Cardiac ventricle fibroblast (primary cell): ENCODE data around the gene TM4SF4.

DNA sequence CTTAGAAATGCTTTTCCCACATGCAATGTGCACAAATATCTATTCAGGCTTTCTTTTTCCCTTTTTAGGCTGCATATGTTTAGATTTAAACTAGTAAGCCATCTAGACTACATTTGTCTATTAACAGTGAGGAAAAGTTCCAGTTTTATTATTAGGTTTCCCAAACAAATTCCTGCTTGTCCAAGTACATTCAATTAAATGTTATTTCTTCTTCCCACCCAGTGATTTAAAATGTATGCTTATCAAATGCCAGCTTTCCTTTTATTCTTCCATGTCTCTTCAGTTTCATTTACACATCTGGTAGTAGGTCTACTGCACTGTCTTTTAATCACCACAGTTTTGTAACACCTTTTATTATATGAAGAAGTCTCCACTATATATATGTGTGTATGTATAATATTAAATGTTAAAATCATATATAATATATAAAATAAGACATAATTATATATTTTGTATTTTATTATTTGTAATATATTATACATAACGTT lies 1.7 kb downstream of the PLSCR4 start:
- RAMPAGE, long total RNA = no peak

DNA sequence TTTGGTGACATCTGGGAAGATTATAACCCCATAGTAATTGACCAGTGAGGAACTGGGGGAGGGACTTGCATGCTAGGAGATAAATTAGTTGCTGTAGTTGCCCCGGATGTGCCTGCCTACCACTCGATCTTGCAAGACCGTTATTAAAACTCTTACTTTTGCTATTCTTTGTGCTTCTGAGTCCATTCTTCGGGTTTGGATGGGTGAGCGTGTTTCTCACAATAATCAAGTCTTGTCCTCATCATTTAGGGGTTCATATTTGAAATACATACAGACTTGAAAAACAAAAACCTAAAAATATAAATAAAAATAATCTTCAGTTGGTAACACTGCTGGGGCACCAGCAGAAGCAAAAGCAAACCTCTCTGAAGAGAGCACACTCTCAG lies 88.7 kb upstream of the PLSCR4 start:
- RAMPAGE, long total RNA = no peak

DNA sequence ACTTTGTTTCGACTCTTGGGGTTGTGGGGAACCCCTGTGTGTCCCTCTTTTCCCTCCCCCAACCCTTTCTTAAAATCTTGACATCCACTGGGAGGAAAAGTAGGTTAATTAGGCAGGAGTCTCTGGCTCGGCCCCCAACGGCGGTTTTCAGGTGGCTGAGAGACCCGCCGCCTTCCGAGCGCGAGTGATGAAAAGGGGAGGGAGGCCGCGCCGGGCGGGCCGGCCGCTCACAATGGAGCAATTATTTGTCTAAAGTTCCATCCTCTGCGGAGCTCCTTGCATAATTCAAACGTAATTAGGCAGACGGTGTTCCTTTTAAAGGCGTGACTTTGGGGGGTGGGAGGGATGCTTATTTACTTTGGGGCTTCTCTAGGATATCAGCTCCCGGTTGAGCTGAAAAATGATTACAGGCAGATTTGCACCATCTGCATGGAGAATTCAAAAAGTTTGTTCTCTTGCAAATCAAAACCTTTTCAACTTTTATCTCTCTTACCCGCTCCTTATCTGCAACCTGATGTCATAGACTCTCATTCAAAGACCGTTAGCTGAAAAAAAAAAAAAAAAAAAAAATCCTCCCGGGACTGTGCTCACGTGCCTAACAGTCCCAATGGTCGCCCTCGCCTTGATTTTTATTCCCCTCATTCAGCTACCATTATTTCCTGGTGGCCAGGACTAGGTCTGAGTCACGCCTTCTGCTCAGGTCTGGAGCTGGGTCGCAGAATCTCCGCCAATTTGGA lies 51.5 kb downstream of the ZIC4 start:
- RAMPAGE, long total RNA = no peak

DNA sequence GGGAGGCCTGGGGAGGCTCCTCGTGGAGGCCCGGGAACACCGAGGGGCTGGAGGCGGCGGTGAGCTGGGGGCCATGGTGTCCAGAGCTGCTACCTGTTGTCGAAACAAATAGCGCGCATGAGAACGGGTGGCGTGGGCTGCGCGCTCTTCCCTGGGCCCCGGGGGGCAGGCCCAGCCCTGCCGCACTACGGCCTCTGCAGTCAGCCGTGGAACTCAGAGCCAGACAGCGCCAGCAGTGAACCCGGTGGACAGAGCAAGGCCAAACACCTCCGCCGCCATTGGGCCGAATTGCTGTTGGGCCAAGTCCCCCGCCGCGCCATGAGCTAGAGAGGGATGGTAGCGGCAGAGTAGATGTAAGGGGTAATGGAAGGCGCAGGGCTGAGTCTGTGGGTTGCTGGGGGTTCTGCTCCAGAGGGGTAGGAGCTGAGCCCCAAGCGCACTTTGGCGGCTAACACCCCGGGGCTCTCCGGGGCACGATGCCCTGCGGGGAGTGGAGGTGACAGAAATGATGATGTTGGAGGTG lies 9.9 kb downstream of the ZIC4 start:
- RAMPAGE, long total RNA = no peak

DNA sequence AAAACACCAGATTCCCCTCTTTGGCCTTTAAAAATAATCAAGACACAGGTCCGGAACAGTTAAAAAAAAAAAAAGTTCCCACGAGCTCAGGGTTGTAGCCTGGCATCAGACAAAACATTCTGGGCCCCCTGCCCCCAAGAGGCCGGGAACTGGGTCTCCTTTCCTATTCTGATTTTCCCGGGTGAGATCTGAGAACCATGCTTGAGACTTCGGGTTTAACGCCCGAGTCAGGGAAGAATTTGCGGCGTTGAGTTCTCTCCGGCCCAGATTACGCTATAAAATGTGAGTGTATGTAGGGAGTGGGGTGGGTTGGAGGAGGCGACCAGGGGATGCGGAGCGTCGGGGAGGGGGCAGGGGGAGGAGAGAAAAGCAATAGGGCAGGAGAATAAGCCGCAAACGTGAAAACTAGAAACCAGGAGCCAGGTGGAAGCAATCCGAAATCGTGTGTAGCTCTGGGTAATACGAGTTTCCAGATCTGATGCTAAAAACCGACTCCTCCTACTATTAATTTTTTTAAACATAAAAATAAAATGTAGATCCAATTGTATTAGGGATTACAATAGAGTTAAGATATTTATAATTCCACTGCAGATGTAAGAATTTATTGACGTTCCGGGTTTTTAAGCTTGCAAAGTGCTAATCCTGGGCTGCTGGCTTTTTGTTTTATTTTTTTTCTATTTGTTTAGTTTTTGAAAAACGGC lies 2.8 kb downstream of the ZIC1 start:
- RAMPAGE, long total RNA = no peak

DNA sequence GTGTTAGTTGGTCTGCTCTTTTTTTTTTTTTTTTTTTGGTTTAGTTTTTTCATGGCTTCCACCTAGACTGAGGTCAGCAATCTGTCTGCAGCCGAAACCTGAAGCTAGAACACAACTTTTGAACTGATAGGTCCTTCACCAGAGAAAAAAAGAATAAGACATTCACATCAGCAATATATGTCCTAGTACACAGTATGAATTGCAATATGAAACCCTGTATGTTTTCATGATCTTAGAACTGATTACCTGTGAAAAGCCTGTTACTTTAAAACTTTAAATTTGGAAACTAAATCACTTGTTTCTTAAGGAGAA lies 323.7 kb downstream of the ZIC1 start:
- RAMPAGE, long total RNA = no peak

DNA sequence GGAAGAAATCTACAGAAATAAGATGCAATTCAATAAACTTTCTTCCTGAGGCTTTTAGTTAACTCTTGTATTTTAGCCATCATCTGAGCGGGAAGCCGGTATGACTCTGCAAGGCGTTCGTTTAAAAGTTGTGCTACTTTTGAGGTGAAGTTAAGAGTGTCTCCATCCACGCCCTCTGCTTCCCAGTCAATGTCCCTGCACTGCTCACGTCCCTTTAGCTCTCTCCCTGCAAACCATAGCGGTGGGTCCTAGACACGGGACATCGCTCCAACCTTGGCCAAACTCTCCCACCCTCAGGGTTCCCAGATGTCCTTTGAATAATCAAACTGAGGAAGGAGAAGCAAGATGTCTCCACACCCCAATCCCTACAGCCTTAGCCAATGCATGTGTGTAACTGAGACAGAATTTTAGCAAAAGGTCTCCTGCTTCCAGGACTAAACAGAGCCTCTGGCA lies 726 bp downstream of the AGTR1 start:
- RAMPAGE, long total RNA = no peak

GRCh38 chr3:148946890-148947496 lies 44.3 kb upstream of the GYG1 start:
- RAMPAGE, long total RNA = no peak

- RAMPAGE, long total RNA = no peak
Measured at GRCh38 chr3:149198157-149198874, 23.3 kb downstream of the CP start.

DNA sequence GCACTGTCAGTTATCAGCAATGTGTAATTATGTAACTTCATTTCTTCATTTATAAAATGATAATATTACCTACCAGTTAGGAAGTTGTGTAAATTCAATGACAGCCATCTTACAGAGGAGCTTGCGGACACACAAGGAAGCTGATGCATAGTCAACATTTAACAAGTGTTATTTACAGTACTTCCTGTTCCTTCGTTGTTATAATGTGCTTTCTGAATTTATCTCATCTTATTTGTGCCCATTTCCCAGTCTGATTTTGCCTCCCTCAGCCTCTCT lies 55.6 kb upstream of the CP start:
- RAMPAGE, long total RNA = no peak

DNA sequence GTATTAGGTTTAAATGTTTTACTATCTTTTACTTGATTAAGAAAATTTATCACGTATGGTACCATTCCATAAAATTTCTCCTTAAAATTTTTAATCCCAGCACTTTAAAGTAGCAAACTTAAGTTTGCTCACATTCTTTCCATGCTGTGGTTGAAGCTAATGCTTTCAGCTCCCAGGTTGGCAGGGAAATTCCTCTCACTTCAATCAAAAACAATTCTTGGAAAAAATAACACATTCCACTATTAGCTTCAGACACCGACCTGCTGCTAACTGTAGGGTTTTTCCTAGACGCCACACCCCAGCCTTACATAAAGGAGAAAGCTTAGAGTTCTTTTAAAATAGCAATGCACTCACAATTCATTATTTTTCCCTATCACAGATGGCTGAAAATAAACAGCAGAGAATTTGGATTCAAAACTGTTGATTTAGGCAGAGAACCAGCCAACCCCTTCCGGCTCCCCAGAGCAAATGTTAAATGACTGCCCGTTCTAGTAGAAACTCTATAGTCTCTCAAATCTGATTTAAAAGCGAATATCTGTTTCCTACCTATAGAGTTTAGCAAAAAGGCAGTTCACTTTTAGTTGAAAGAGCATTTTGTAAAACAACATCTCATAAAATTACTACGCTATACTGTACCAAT lies 752 bp downstream of the TM4SF1 start:
- RAMPAGE, long total RNA = no peak

GRCh38 chr3:149474361-149474975 lies at the start of gene TM4SF4:
TSS of gene TM4SF4 (plus strand) at chr3:149474697.
- RAMPAGE, long total RNA = no peak

GRCh38 chr3:149542306-149542803 lies 67.9 kb downstream of the TM4SF4 start:
- RAMPAGE, long total RNA = no peak

DNA sequence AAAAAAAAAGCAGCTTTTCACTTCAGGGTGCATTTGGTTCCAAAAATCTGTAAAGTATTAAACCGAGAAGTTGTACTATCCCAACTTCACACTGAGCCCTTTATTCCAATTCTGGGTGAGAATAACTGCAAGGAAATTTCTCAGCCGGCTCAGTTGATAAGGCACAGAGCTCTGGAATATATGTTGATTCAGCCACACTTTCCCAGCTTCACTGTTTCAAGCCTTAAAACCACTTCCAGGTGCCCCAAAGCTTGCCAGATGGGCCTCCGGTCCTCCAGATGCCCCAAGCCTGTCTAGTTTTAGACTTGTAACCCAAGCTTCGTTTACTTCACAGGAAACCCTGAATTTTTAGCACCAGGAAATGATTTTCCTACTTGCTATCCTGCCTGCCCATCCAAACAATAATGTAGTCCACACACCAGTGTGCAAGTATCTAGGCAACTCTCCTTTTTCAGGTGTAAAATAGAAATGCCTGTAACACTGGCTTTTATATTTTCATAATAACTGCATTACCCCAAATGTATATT lies 79.6 kb downstream of the TM4SF4 start:
- RAMPAGE, long total RNA = no peak

DNA sequence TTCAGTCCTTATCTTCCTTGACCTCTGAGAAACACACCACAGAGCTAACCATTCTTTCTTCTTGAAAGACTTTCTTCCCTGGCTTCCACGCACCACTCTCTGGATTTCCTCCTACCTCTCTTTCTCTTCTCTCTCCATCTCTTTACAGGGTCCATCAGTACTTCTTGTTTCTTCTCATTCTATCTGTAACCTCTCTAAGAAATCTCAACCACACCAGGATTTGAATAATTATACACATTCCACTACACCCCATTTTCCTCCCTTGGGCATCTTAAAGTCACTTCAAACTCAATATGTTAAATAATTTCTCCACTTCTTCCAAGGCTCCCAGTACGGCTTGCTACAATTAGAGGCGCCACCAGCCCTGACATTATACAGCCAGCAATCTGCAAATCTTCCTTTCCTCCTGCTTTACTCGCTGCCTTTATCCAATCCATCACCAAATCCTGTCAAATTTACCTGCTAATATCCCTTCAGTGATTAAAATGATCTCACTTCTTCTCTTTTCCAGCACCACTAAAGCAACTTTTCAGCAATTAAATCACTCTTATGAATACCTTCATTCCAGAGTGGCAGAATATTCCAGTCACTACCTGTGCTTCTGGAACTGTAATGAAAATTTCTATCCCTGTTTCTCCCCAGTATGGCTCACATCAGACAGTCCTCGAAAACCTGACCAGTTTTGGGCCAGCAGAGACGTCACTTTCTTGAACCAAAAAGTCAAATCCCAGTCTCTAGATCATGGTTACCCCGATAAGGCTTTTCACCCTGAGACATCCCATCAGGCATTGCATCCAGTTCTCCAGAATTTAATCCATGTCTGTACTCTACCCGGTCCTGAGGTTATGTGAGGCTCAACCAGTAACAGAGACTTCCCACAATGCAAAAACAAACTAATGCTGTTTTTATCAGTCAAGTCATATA lies 13.8 kb downstream of the WWTR1 start:
- RAMPAGE, long total RNA = no peak

DNA sequence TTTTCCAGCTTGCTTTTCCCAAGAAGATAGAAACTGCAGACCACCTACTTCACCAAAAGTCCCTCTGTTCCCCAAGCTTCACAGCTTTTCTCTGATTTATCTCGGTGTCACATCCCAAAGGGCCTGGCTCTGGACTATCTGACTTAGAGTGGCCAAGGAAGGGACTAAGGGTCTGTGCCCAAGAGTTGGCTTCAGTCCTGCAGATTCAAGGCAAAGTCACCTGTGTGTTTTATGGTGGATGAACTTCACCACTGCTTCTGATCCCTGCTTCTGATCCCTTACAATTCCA lies 1.5 kb downstream of the WWTR1 start:
- RAMPAGE, long total RNA = no peak

DNA sequence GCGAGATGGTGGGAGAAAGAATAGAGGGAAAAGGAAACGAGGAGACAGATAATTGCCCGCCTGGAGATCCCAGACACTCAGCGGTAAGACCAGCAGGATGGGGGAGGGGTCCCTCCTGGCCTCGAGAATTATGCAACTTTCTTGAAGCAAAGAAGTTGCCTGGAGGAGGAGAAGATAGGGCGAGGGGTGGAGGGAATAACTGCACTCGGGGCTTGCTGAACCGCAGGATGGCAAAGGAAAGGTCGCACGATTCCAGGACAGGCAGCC lies 508 bp downstream of the WWTR1 start:
- RAMPAGE, long total RNA = no peak

DNA sequence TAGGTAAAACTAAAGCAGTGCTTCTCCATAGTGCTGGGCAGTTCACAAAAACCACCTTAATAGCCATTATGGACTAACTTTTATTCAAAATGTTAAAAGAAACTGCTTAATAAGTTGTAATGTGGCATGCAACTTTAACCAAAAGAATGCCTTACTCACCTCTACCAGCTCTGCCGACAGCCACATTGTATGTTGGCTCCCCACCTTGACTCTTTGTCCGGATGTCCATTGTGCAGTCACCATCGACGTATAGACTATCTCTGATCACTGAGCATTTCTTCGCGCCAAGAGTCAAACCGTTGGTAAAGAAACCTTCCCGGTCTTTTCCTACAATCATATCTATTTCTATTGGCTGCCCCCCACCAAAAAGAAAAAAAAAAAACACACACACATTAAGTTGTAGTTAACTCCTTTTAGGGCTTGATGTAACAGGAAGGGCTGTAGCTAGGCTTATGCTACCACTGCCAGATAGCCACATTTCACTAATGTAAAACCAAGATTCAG lies 2.4 kb downstream of the PFN2 start:
- RAMPAGE, long total RNA = no peak

DNA sequence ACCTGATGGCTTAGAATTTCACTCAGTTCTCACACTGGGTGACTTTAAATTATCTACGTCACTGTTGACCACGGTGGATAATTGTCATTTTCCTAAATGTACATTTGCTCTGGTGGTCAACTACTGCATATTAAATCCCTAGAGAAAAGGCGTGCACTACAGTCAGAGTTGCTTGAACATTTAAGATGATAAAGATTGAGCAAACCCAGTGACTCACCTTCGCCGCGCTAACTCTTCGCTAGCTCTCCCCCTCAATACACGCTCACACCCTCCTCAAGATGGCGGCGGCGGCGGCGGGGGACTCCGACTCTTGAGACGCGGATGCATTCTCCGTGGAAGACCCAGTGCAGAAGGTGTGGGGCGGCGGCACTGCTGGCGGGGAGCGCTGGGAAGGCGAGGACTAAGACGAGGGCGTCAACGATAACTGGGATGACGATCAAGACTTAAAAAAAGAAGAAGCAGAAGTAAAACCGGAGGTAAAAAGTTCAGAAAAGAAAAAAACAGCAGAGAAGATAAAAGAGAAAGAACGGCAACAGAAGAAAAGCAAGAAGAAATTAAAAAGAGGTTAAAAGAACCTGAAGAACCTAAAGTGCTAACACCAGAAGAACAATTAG lies 79.9 kb upstream of the PFN2 start:
- RAMPAGE, long total RNA = no peak

DNA sequence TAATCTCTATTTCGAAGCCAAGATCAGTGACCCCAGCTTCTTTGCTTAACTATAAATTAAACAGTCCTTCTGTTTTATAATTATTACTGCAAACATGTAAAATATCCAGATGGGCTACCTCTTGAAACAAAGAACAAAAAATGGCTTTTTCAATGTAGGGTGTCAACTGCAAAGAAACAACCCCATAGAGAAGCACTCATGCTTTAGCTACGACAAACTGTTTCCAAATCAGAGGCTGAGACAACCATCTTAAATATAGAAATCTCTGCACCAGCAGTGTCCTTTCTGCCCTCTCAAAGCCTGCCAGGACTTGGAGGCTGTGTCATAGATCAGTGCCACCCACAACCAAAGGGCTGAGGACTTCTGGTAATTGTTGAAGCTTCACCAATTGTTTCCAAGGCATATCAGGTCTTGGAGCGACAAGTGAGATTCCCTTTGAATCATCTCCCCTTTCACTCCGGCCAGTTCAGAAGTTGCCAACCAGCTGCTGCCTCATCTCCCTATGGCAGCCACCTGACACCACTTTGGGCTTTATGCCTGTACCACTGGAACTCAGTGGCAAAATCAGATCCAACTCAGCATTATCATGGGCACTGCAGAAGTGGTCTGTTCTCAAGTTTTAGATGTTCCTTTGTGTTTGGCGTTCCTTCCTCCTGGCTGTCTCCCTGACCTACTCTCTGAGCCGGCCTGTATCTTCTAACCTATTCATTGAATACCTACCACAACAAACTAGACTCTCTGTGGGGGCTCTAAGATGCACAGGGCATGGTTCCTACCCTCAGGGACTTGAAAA lies 90.6 kb upstream of the PFN2 start:
- RAMPAGE, long total RNA = no peak